ENCODE measurements around the gene TMEM81.

DNA sequence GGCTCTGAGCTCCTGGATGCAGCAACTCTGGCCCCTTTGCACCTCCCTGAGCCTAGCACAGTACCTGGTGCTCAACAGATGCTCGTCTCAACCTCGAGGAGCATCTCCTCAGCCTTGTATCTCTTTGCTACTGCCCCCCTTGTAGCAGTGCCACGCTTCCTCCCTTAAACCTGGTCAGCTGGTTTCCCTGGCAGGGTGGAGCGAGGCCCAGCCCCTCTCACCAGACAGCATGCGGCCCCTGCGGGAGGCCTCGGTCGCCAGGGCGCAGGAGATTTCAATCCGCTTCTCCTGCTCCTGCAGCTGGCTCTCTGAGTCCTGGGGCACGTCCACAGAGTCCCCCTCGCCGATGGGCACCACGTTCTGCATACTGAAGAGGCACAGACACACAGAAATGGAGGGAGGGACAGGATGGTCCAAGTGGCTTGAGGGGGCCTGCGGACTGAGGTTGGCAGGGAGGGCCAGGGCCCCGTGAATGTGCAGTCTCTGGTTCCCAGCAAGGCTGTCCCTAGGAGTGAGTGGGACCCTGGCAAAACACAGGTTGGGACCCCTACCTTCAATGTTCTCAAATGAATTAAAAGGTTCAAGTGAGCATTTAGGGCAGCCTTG lies 14.2 kb upstream of the GOLT1A start:
- PRO-cap: no peak

DNA sequence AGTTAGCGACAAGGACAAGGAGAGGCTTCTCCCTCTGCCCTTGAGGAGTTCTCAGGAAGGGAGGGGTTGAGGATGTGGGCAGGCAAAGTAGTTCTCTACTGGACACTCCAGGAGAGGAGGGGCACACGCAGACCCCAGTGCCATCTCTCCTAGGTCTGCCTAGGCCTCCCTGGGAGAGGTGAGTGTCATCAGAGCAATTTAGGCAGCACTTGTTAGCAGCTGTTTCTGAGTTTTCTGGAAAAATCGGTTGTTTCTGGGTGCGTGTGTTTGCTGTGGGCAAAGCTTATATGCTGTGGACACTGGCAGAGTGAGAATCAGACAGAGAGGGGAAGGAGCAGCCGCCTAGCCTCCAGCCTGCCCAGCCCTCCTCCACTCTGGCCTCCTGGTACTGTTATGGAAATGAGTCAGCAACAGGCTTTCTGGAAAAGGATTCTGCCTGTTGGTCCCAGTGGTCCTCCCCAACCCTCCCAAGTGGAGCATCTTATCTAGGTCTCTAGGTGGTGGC lies 42.0 kb upstream of the GOLT1A start:
- PRO-cap: unidirectional peak, plus-strand start at position 317 of the sequence

- PRO-cap: no peak
Observed at GRCh38 chr1:204292546-204293012, 67.2 kb downstream of the PLEKHA6 start.

GRCh38 chr1:204313673-204314860 lies 45.7 kb downstream of the PLEKHA6 start:
- PRO-cap: bidirectional peak, plus-strand start at chr1:204314538, minus-strand start at chr1:204314265

GRCh38 chr1:204331857-204332461 lies 27.8 kb downstream of the PLEKHA6 start:
- PRO-cap: unidirectional peak, minus-strand start at chr1:204332019

- PRO-cap: no peak
Observed at GRCh38 chr1:204334913-204335282, 24.8 kb downstream of the PLEKHA6 start.

DNA sequence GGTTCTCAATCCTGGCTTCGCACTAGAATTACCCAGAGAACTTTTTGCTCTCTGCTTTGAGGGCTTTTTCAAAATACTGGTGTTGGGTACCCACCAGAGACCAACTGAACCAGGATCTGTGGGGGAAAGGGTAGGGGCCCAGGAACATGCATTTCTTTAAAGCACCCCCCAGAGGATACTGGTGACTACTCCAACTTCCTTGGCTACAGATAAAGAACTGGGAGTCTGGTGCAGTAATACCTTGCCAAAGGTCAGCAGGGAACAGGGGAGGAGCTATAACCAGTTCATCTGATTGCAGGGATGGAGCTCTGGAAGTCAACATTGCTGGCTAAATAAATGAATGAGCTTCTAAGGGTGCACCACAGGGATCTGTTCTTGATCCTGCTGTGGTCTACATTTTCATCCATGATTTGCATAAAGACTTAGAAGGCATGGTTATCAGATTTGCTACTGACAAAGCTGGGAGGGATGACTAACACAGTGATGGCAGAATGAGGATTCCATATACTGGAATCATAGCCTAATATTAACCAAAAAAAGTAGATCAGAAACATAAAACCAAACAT lies 18.4 kb downstream of the PLEKHA6 start:
- PRO-cap: no peak

GRCh38 chr1:204345215-204346132 lies 14.3 kb downstream of the PLEKHA6 start:
- PRO-cap: no peak

DNA sequence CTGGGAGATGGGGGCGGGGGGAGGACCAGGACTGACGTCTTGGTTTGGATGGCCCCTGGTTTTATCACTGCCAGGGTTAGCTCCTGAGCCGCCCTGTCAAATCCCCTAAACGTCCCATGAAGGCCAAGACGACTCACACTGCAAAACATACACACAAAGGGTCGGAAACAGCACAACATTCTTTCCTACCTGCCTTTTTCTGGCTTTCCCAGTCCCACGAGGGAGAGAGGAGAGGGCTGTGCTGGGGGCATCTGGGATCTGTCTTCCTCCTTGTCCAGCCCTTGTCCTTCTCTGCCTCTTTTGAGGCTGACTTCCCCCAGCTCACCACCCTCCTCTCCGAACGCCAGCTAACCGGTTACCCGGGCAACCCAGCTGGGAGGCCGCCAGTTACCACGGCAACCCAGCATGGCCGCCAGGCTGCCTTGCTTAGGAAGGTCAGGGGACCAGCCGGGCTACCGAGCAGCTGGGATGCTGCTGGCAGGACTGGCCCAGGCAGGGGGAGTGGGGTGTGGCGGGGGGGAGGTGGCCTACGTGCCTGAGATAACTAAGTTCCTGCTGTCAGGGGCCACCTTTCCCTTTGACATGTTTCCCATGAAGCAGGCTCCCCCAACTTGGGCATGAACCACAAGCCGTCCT lies 8.9 kb downstream of the PLEKHA6 start:
- PRO-cap: unidirectional peak, minus-strand start at position 302 of the sequence

DNA sequence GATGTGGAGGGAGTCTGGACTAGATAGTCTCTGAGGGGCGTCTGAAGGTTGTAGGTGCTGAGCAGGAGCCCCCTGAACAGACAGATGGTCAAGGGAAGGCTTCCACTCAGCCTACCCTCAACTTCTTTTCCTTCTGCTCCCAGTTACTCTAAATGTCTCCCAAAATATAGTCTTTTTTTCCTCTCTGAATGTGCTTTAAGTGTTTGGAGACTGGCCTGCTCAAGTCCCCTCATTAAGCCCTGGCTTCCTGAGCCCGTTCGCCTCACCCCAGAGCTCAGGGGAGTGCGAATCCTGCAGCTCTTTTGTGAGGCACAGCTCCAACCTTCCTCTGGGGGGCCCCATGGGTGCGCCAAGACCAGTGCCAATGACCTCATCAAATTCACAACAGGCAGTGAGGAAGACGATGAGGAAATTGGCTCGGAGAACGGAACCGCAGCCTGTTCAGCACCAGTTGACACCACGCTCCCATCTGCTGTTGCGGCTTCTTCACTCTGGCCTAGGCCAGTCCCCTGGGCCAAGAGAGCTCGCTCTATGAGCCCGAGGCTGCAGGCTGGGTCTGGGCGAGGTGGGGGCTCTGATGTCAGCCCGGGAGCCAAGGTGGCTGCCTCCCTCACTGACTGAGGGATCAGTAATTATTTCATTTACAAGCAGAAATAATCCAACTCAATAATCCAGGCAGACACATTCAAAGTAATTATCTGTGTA lies 2.3 kb downstream of the PLEKHA6 start:
- PRO-cap: no peak

- PRO-cap: no peak
Observed at GRCh38 chr1:204407561-204408426, 3.8 kb downstream of the PPP1R15B start.

DNA sequence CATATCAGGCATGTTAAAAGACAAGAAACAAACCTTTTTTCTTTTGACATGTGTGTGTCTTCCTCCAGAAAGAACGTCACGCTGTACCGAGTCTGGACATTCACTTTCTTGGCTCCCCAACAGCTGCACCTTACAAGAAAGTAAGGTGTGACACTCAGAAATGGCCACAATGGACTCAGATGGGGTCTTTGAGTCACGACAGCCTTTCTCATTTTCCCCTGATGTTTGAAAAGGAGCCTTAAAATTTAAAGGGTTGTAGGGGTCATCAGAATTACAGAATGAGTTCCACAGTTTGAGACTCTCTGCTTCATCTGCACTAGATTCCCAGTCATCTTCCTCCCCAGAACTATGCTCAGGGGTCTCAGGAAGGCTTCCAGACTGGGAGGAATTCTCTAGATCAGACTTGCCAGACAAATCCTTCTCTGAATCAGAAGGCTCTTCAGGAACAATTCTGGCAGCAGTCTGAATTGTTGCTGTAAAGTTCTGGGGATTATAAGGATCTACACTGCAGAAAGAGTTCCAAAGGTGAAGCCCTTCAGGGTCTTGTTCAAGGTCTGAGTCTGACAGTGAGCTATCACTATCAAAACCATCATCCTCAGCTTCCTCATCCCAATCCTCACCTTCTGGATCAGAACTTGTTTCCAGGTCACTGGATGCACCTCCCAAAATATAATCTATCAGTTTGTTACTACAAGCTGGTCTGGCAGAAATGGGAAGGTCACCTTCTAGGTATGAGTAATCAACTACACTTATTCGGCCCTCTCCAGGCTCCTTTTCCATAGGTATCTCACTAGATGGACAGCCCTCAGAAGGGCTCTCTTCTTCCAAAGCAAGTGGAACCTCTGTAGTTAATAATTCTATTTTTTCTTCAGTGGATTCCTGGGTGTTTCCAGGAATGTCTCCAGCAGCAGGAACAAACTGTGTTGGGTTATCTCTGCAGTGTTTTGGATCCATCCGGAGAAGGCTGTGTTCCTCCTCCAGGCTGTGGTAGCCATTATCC lies 1.9 kb downstream of the PPP1R15B start:
- PRO-cap: no peak

- PRO-cap: bidirectional peak, plus-strand start at chr1:204457246, minus-strand start at chr1:204457050
Observed at GRCh38 chr1:204456950-204457600, 37.5 kb downstream of the PIK3C2B start.

DNA sequence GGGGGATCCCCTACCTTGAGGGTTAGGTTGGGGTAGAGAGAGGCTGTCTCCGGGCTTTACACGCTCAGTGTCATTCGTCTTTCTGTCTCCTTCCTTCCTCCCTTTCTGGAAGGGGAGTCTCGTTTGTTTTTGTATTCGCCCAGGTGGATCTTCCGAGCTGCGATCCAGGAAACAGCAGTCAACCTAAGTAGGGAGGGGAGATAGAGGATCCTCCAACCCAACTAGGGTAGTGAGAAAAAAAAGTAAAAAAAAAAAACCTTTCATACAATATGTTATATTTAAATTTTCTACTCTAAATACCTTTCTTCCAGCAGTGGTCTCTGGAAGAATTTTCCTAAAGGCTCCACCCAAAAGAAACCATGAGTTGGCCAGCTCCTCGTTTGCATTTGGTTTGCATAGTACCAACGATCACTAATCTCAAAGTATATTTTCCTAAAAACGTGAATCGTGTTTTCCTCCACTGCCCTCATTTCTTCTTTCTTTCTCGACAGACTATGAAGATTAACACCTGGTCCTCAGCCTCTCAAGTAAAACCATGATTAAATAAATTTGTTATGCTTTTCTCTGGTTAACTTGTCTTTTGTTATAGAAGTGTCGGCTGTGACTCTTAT lies 661 bp upstream of the PIK3C2B start:
- PRO-cap: no peak

- PRO-cap: no peak
Observed at GRCh38 chr1:204550618-204551401, 34.6 kb downstream of the MDM4 start.

- PRO-cap: no peak
Observed at GRCh38 chr1:204806851-204807138, 21.7 kb upstream of the NFASC start.

GRCh38 chr1:205049487-205049784 lies 6.4 kb downstream of the CNTN2 start:
- PRO-cap: no peak

DNA sequence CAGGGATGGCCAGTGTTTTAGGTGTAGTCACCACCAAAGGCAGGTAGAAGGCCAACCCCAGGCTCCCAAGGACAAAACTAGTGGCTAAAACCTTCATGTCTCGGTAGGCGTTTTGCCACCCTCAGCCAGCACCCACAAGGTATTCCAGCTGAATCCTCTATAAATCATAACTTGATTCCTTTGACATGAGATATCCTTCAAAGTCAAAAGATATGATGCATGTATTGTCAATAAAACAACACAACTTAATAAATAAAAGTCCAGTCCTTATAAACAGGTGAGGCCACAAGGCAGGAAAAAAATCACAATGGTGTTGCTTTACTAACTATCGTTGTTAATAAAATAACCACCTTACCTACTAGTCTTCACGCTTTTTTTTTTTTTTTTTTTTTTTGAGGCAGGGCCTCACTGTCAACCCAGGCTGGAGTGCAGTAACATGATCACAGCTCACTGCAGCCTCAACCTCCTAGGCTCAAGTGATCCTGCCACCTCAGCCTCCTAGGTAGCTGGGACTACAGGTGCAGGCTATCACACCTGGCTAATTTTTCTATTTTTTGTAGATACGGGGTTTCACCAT lies at the start of gene TMEM81:
TSS of gene TMEM81 (minus strand) at position 237 of the 577 bp plus-strand sequence.
- PRO-cap: no peak

DNA sequence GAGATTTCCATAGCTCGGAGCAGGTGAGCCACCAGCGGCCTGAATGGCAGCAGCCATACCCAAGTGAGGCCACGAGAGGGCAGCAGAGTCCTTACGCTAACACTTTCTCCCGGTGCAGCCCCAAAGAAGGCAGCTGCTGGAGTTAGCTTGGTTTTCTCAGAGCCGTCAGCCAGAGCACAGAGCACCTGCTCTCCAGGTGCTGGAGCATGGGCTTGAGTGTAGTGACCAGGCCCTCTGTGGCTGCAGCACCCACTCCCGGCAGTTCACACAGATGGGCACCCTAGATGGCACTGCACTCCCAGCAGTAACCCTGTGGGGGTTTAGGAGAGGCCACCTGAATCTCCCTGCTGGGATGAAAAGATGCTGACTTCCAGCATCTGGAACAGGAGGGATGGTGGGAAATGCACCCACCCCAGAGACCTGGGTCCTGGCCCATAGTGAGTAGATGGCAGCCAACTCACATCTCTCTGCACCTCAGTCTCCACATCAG lies 45.9 kb downstream of the TMCC2 start:
- PRO-cap: no peak

GRCh38 chr1:205449745-205451108 lies 5.6 kb downstream of the BLACAT1 start:
- PRO-cap: bidirectional peak, plus-strand start at chr1:205450192, minus-strand start at chr1:205450070